GM12891 (cell line): ENCODE data around the genes DPP3, BBS1, RBM4 and C11orf80.

DNA sequence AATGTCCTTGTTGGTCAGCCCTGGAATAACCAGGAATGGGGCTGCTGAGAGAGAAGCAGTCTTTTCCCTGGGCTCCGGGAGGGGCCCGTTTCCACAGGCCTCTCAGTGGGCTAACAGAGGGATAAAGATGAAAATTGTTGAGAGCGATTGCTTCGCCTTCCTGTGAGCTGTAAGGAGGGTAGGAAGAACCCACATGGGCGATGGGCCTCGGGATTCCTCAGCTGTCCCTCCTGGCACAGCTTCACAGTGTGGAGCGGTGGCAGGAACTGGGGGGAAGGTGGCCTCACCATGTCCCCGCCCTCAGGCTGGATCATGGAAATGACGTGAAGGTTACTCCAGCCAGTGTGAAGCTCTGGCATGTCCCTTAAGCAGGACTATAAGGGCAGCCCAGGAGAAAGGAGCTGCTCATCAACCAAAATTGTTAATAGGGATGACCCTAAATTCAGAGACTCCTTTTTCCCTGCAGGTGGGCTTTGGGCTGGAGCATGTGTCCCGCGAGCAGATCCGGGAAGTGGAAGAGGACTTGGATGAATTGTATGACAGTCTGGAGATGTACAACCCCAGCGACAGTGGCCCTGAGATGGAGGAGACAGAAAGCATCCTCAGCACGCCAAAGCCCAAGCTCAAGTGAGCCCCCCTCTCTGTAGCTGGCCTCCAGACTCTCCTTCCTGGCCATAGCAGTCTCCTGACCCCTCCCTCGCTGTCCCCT, 37.2 kb upstream of the KLC2 start:
- RRBS, result no CpG with 5 or more reads among the region's 15 CpGs

DNA sequence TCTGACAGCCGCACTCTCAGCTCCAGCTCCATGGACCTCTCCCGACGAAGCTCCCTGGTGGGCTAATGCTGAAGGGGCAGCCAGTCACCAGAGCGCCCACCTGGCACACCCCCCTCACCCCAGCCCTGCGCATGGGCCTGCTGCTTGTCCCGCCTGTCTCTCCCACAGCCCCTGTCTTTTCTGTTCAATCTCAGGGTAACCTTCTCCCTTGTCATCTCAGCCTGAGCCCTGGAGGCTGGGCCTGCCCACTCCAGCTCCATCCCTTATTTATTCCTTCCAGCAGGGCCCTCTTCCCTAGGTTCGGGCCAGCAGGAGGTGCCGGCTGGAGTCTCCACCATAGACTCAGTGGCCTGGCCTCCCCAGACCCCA, 1.6 kb upstream of the RAB1B start:
- RRBS, result 92% methylated on average over 1 of the region's 8 CpGs

GRCh38 chr11:66313689-66314066, 3.2 kb downstream of the CD248 start:
- RRBS, result no CpG with 5 or more reads among the region's 11 CpGs

DNA sequence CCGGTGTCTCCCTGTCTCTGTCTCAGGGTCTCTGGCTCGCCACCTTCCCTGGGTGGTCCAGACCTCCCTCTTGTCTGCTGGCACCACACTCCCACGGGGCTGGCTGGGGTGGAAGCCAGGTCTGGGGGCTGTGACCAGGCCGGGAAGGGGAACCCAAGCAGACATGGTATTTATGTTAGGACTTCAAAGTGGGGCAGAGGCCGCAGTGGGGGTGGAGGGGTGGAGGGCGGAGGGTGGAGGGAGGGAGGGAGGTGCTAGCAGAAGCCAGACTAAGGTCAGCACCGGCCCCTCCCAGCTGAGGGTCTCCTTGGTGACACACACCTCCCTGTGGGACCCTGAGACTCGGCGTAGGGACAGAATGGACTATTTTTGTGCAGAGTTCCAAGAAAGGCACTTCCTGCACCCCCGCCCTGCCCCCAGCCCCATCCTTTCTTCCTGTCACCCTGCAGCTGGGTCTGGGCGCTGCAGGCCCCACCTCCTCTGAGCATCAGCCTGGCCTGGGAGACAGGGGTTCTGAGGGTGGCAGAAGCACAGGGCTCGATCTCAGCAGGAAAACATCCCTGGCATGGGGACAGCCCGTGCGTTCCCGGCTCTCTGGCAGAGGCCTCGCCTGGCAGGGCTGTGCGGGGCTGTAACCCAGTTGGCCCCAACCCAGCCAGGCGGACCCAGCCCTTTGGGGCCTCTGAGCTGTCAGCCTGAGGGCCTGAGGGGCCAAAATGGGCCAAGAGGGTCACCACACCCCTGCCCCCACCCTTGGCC, 9.5 kb upstream of the CD248 start:
- RRBS, result no CpG with 5 or more reads among the region's 18 CpGs

- RRBS, result no CpG with 5 or more reads among the region's 4 CpGs
Observed at GRCh38 chr11:66351361-66351646, 3.9 kb upstream of the B4GAT1 start.

GRCh38 chr11:66359420-66360057, 12.0 kb downstream of the SLC29A2 start:
- RRBS, result no CpG with 5 or more reads among the region's 6 CpGs

DNA sequence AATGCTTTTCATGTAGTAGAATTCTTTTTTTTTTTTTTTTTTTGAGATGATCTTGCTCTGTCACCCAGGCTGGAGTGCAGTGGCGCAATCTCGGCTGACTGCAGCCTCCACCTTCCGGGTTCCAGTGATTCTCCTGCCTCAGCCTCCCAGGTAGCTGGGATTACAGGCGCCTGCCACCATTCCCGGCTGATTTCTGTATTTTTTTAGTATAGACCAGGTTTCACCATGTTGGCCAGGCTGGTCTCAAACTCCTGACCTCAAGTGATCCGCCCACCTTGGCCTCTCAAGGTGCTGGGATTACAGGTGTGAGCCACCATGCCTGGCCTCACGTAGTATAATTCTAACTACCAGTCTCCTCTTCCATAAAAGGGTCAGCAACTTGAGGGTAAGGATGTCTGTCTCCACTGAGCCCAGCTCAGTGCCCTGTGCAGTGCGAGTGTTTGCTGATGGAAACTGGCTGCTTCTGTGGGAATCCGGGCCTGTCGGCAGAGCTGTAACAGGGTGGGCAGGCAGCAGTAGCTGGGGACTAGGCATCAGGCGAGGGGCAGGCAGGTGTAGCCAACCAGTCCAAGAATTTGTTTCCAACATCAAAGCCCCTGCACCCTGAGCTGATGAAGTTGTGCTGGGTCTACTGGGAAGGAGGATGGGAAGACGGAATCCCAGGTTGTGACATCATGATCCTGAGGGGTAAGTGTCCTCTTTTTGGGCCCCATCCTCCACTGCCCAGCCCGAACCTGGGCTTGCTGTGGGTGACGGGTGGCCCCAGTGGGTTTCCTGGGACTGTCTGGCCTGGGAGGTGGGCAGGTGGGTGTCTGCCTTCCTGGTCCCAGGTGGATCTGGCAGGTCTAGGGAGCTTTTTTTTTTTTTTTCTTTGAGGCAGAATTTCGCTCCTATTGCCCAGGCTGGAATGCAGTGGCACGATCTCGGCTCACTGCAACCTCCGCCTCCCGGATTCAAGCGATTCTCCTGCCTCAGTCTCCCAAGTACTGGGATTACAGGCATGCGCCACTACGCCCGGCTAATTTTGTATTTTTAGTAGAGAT, 11.2 kb downstream of the SLC29A2 start:
- RRBS, result no CpG with 5 or more reads among the region's 23 CpGs

GRCh38 chr11:66361312-66362462, 9.9 kb downstream of the SLC29A2 start:
- RRBS, result no CpG with 5 or more reads among the region's 12 CpGs

GRCh38 chr11:66362463-66363635, 8.7 kb downstream of the SLC29A2 start:
- RRBS, result no CpG with 5 or more reads among the region's 24 CpGs

GRCh38 chr11:66371069-66371265, 593 bp downstream of the SLC29A2 start:
- RRBS, result no CpG with 5 or more reads among the region's 12 CpGs

DNA sequence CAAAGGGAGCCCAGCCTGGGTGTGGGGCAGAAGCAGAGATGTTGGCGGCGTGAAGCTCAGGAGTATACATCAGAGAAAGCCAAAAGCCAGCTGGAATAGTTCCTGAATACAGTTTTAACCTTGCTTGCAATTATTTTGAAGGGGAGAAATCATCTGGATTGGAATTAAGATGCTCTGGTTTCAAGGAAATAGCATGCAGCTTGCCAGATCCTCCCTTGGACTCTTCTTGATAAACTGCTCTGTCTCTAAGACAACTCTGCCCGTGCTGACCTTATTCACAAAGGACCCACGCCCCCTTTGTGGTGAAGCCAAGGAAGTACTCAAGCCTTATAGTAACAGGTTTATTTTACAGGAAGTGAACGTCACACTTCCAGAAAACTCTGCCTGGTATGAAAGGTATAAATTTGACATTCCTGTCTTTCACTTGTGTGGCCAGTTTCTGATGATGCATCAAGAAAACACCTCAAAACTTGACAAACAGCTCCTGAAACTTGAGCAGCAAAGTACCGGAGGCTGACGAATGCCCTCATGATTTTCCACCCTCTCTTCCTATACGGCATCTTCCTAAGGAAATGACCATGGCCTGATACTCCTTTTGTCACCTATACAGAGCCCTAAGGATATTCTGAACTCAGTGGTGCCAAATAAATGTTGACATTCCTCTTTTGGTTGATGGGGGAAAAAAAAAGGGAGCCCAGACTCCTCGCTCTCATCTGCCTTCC, 12.5 kb upstream of the PELI3 start:
- RRBS, result no CpG with 5 or more reads among the region's 9 CpGs

GRCh38 chr11:66480155-66480512, at the start of gene DPP3:
Gene DPP3 (plus strand): TSS chr11:66480434.
- RRBS, result 2% methylated on average over 10 of the region's 39 CpGs

GRCh38 chr11:66510185-66511420, at the start of gene BBS1:
Gene BBS1 (plus strand): TSS chr11:66510635.
- RRBS, result 1% methylated on average over 8 of the region's 38 CpGs

- RRBS, result no CpG with 5 or more reads among the region's 51 CpGs
Observed at GRCh38 chr11:66638563-66639332, at the start of gene RBM4. Gene RBM4 (plus strand): TSS chr11:66638703.

DNA sequence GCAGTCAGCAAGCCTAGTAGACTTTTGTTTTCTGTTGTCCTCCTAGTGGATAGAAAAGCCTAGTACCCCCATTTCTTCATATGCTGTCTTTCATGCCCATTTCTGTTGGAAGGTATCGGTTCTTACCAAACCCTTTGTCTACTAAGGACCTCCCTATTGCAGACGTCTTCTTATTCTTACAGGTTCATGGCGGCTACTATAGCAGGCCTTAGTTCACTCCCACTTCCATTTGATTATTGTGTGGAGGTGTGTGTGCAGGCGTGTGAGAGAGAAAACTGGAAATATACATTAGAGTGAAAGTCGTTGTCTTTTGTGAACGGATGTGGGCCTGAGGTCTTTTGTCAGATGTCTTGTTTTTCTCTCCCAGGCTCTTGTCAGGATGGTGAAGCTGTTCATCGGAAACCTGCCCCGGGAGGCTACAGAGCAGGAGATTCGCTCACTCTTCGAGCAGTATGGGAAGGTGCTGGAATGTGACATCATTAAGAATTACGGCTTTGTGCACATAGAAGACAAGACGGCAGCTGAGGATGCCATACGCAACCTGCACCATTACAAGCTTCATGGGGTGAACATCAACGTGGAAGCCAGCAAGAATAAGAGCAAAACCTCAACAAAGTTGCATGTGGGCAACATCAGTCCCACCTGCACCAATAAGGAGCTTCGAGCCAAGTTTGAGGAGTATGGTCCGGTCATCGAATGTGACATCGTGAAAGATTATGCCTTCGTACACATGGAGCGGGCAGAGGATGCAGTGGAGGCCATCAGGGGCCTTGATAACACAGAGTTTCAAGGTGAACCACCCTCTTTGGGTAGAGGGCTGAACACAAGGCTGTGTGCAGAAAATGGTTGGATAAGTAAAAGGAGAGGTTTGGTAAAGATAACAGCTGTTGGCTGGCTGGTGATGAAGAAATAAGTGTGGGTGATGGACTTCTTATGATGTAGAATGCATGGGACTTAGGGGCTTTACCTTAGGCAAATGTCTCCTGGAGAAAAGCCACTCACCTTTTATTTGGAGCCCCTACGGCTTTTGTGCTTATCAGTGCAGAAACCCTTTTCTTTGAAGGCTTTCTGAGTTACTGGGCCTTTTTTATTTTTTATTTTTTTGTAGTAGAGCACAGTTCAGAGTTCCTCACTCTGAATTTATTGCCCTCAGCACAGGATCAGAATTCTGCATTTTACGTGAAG, 1.2 kb downstream of the RBM4 start:
- RRBS, result no CpG with 5 or more reads among the region's 22 CpGs

DNA sequence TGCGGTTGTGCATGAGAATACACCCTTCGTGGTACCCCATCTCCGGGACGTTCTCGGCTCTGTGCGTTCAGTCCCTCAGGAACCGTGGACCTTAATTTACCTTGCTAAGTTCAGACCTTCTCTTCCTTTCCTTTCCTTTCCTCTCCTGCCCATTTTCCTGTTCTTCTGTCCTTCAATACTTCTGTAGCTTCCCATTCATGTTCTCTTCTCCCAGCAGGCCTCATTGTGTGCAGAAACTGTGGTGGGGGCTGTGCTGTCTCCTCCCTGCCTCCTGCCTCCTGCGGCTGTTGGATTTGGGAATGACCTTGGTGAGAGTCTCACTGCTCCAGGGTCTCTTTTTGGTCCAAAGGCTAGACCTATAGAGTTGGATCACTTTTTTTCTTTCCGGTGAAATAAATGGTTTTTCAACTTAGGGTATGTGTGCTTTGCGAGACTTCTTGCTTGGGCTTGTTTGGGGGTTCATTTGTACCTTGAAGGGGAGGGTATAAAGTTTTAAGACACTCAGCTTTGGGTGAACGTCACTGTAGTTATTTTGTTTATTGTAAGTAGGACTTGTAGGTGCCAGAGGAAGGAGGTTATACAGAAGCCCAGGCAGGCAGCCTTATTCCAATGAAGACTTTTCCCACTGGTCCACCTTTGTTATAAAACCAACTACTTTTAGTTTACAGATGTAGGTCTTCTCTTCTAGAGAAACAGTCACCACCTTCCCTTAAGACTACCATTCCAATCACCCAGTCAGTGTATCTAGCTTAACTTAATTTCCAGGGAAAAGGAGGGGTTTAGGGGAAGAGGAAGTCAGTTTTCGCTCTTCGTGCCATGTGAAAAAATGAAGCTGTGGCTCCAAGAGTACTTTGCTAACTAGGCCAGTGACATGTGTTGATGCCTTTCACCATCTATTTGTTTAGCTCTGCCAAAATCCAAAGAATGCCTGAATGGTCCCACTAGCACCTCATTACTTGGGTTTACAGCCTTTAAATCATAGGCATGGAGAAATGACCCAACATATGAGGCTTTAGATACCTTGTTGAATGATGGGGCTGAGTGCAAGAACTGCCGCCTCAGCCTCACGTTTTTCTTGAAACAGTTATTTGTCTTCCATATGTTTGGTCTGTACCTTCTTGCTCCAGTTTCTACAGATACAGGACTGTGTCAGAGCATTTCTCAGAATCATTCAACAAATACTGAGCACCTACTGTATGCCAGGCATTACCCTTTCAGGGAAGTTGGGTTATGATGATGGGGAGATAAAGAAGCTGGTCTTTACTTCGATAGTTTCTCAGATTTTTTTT, 8.0 kb downstream of the RBM4 start:
- RRBS, result no CpG with 5 or more reads among the region's 16 CpGs

DNA sequence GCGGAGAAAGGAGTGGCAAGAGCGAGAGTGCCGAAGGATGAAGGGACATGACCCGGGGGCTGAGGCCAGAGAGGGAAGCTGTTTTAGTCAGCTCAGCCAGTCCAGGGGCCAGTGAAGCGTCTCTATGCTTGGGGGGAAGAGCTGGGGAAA, 8.4 kb downstream of the SPTBN2 start:
- RRBS, result no CpG with 5 or more reads among the region's 5 CpGs

DNA sequence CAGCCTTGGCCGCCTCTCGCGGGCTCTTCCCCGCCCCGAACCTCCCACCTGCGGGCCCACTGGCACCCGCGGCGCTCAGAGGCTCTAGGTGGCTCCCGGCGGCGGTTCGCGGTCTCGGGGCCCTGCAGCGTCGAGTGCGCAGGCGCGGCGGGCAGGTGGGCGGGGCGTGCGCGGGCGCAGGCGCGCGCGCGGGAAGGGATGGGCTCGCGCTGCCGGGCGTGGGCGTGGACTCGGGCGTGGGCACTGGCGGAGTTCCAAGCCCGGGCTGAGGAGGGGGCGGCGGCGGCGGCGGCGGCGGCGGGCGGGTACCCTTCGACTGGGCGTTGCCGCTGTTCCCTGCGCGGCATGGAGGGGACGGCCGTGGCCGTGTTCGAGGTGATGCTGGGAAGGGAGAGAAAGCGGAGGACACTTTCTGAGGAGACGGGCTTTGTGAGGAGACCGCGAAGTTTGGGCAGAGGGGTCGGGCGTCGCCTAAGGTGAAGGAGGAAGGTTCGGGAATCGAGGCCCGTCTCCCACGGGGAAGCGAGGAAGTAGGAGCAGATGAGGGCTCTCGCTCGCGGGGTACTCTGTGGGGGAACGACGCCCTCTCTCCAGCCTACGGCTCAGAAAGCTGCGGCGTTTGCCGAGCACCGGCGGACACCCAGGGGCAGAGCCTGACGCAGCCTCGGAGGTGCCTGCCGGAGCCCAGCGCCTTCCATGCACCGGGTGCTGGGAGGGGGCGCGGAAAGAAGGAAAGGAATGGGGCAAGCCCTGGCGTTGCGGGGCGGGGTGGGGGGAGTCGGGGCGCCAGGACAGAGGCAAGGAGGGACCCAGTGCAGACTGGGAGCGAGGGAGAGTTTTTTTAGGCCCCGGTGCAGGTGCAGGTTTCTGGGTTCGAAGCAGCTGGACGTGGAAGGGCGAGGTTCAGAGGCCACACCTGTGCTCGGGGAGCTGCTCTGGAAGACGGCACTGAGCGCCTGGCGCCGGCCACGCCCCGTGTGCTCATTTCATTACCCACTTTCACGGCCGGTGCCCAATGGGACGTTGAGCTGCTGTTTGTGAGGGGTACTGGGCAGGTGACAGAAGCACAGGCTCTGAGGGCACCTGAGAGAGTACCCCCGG, at the start of gene C11orf80:
C11orf80 (plus strand) TSS at position 225 of the 1,101 bp plus-strand sequence.
- RRBS, result 1% methylated on average over 15 of the region's 109 CpGs

- RRBS, result no CpG with 5 or more reads among the region's 2 CpGs
Observed at GRCh38 chr11:66877562-66877989, 20.7 kb downstream of the LRFN4 start.

- RRBS, result no CpG with 5 or more reads among the region's 10 CpGs
Observed at GRCh38 chr11:66953214-66953866, 4.8 kb downstream of the PC start.